A172 (cell line): ENCODE measurements around the genes OR1D5, OR1D2, OR3A1, OR1R1P, ASPA, HASPIN and ATP2A3.

DNA sequence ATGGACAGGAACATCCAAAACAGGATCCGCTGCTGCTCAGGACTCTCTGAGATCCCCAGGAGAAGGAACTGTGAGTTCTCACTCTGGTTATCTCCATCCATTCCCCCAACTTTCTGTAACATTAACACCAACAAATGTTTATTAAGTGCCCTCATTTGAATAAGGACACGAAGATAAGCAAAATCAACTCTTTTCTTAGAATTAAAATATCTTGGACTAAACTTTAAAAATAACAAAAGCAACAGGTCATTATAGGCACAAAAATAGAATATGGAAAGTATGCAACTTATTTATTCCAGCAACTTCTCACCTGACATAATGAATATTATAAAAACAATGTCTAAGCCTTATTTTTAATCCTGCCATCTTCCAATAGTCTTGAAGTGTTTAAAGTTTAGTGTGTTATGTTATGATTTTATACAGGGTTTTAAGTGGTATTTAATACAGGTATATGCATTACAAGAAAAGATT, at the start of gene OR1D5:
TSS of gene OR1D5 (minus strand) at position 101 of the 471 bp plus-strand sequence.
- RAMPAGE, long total RNA, result no peak

DNA sequence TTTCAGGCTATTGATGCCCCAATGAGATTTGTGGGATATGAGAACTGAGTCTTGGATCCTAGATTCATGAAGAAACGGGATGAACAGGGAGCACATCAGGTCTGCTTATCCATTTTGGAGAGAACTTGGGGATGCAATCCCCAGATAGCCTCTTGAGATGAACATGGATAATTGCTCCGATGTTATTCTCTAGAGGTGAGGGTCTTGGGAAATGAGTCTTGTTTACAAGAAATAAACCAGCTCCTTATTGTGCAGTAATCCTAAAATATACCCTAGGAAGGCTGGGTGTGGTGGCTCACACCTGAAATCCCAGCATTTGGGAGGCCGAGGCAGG, at the start of gene OR1D2:
TSS of gene OR1D2 (minus strand) at position 116 of the 334 bp plus-strand sequence.
- RAMPAGE, long total RNA, result no peak

DNA sequence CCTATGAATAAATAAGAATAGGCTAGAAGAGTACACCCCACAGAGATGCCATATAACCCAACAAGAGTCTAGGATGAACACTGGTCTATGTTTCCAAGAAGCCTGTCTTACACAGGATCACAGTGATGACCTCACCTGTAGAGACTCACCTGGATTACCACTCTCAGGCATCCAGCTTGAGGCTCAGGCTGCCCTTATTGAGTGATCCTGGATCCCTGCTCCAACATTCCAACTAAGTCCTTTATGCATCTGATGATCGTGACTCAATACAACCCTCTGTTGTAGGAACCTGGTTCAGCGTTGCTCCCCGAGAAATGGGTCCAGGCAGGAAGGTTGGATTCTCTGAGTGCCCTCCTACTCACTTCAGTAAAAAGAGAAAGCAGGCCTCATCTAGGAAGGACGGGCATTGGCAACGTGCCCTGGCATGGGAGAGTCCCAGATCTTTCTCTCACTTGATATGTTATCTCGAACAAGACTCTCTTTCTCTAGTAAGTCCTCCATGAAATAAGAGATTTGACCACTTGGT, at the start of gene OR3A1:
TSS of gene OR3A1 (minus strand) at position 227 of the 526 bp plus-strand sequence.
- RAMPAGE, long total RNA, result no peak

GRCh38 chr17:3385755-3386105, at the start of gene OR1R1P:
Gene OR1R1P (plus strand): TSS chr17:3385930.
- RAMPAGE, long total RNA, result no peak

DNA sequence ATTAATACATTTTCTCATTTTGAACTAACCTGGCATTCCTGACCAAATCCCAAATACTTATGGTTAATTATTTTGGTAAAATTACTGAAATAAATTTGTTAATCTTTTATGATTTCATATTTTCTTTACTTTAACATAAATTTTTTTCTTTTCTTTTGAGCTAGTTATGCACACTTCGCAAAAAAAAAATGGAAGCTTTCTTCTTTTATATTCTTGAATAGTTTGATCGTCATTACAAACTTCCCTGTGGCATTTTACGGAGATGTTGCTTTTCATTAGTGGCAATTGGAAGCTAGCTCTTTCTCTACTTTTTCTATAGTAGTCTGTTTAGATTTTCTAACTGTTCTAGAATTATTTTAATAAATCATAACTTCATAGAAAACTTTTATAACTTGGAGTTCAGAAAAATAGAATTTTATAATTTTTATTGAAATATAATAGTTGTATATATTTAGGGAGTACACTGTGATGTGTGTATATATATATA, 17.3 kb downstream of the OR1E2 start:
- RAMPAGE, long total RNA, result no peak

DNA sequence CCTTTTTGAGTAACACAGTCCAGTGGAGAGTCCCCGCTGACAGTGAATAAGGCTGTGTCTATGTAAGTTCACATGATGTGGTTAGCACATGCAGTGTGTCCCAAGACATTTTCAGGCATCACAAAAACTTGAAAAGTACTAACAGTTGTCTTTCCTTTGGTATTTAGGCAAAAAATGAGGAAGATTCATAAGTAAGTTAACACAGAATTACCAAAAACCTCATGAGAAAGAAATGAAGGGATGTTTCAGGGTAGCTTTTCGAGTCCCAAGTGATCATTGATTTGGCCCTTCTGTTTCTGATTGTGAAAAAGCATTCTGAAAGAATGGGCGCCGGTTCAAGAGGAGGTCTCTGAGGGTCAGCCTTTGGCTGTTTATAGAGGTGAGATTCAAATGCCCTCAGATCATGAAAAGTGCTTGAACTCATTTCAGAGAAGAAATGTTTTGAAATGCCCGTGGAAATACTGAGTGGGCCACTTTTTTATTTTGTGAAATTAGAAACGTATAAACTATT, 491 bp upstream of the ASPA start:
- RAMPAGE, long total RNA, result no peak

DNA sequence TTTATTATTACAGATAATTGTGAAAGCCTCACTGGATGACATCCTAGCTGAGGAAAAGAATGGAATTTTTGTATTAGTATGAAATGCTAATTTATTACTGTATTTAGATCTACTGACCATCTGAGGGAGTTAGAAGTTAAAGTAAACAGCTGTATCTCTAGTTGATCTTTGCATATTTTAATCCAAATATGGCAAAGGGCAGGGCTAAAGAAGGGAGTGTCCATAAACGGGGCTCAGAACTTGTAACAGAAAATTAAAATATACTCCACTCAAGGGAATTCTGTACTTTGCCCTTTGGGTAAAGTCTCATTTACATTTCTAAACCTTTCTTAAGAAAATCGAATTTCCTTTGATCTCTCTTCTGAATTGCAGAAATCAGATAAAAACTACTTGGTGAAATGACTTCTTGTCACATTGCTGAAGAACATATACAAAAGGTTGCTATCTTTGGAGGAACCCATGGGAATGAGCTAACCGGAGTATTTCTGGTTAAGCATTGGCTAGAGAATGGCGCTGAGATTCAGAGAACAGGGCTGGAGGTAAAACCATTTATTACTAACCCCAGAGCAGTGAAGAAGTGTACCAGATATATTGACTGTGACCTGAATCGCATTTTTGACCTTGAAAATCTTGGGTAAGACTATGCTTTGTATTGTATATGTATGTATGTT, at the start of gene ASPA:
TSS of gene ASPA (plus strand) at position 236 of the 671 bp plus-strand sequence.
- RAMPAGE, long total RNA, result no peak

- RAMPAGE, long total RNA, result no peak
Measured at GRCh38 chr17:3659480-3660233, 8.7 kb downstream of the TAX1BP3 start.

GRCh38 chr17:3665090-3665665, 3.2 kb downstream of the TAX1BP3 start:
- RAMPAGE, long total RNA, result no peak

GRCh38 chr17:3665679-3666386, 2.5 kb downstream of the TAX1BP3 start:
- RAMPAGE, long total RNA, result no peak

- RAMPAGE, long total RNA, result no peak
Measured at GRCh38 chr17:3693810-3694239, 2.1 kb downstream of the P2RX5 start.

DNA sequence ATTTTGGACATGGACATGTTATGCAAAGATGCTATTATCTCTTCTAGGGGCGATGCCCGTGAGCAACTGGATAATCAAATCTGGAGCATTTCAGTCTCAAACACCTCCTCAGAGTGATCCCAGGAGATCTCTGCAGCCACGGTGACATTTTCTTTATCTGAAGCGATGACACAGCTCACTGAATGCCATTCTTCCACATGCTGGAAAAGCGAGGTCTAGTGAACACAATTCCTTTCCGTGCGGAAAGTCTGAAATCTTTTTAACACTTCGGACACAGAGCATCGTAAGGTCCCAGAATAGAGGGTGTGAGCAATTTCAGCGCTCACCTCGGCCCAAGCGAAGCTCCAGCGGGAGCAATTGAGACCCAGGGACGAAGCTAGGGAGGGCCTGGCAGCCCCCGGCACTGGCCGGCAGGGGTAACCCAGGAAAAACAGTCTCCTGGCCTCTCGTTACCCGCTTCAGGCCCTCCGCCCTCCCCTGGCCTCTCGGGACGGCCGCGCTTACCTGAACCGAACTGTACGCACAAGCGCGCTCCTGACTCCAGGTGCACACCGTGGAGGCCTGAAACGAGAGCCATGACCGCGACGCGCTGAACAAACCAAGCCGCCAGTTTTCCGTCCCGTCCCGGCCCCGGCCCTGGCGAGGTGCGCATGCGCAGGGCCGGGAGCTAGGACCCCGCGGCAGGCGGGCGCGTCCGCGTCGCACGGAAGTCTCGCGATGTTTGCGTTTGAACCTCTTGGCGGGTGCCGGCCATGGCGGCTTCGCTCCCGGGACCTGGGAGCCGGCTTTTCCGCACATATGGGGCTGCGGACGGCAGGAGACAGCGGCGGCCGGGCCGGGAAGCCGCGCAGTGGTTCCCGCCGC, at the start of gene HASPIN:
TSS of gene HASPIN (plus strand) at position 720 of the 864 bp plus-strand sequence.
- RAMPAGE, long total RNA, result start-site peak on the minus strand centred at position 625 of the sequence, 60 bp wide, 745 and 1,658 reads in 2 replicates

DNA sequence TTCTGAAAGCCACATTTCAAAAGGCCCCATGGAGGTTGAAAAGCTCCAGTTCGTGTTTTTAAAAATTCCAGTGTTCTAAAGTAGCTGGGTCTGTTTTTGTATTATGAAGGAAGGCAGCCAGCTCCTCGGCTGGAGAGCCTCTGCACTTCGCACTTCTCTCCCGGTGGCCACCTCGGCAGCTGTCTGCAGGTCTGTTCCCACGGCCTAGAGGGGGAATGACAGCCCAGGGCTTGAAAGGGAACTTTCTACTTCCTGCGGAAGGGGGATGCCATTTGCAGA, 17.0 kb downstream of the HASPIN start:
- RAMPAGE, long total RNA, result no peak

DNA sequence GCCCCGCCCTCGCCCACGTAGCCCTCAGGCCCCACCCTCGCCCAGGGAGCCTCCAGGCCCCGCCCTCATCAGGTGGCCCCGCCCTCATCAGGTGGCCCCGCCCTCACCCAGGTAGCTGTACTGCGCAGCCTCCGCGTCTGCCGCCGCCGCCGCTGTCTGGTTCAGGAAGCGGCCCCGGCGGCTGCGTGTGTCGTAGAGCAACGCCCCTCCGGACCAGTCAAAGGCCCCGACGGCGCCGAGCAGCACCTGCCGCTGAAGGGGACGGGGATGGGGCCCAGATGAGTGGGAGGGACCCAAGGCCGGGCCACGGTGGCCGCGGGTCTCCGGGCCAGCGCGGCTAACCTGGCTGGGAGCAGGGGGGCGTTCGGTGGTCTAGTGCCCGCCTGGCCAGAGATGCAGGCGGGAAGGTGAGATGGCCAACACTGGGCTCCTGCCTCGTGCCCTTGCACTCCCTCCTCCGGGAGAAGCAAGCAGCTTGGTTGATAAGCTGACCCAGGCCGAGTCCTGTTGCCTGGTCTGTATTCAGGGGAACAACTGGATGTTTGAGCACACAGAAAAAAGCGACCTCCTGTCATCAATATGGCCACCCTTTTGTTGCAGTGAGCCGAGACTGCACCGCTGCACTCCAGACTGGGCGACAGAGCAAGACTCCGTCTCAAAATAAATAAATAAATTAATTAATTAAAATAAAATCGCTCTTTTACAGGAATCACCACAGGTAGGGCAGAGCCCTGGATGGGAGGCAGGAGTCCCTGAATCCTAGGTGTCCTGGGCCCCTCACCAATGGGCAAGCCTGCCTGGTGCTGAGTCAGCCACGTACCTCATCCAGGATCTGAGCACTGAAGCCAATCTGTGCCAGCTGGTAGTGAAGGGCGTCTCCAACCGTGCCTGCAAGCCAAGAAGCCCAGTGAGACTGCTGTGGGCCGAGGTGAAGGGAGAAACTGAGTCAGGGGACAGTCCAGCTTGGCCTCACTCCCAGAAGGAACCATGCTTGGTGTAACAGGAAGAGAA, 31.6 kb downstream of the HASPIN start:
- RAMPAGE, long total RNA, result no peak

- RAMPAGE, long total RNA, result no peak
Measured at GRCh38 chr17:3893937-3894436, 1.1 kb upstream of the CAMKK1 start.

GRCh38 chr17:3898604-3899359, 5.9 kb upstream of the CAMKK1 start:
- RAMPAGE, long total RNA, result no peak

- RAMPAGE, long total RNA, result no peak
Measured at GRCh38 chr17:3916967-3917973, 1.0 kb upstream of the P2RX1 start.

DNA sequence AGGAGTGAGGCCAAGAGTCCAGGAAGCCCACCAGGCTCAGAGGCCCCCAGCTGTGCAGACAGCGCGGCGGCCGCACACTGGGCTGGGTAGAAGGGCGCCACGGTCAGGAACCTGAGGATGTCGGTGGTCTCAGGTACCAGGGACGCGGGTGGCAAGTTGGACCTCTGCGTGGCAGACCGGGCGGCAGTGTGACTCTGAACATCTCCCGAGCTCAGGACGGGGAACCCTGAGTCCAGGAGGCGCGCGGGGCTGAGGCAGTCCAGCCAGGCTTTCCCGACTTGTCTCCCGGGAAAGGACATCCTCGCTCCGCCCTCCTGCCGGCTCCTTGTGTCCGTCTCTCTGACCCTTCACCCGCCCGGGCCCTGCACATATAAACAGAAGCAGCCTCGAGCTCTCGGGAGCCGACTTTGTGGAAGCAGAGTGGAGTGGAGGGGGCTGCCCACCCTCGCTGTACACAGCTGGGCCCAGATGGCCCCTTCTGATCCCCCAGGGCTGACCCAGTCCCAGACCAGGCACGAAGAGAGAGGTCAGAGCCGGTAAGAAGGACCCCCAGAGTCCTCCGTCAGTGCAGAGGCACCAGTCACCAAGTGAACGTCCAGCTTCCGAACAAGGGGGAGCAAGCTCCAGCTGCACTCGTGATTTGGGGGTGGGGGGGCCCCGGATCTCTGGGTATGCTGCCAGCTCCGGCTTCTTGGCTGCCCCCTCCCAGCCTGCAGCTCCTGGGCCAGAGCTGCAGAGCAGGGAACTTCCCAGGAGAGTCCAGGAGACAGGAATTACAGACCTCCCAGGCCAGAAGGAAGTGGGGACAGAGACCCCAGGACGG, 8.4 kb upstream of the P2RX1 start:
- RAMPAGE, long total RNA, result no peak

GRCh38 chr17:3956328-3957665, 7.4 kb downstream of the ATP2A3 start:
- RAMPAGE, long total RNA, result no peak

- RAMPAGE, long total RNA, result no peak
Measured at GRCh38 chr17:3963935-3965046, at the start of gene ATP2A3. Gene ATP2A3 (minus strand): TSS chr17:3964437.